Cerebellum (tissue), 5 donors: ENCODE results near the genes FASTKD1, PHOSPHO2 and TLK1.

DNA sequence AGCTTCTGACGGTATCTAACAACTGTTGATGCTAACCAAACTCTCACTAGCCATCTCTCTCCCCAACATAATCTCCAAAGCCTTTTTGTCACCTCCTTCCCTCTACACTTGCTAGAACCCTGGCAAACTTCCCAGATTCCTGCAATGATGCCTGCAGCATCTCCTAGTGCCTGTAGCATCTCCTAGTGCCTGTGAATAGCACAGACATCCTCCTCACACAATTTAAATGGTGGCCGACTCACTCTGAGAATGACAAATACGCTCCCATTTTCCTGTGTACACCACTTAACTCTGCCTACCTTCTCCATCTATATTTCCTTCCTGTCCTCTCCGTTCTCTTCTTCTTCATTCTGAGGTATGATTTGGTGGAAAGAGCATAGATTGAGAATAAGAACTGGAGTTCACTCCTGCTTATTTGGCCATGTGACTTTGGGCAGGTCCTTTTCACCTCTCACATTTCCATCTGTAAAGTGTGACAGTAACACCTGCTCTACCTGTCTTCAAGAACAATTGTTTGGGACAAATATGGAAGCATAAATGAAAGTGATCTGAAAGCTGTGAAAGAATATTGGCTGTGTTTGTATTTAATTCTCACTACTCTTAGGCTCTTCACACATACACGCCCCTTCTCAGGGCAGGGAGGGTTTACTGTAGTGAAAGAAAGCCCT is 126.5 kb downstream of the STK39 start:
- PRO-cap, 3 experiments: no peak in any of the 3 experiments
- RAMPAGE, long total RNA: no peak

- PRO-cap, 3 experiments: no peak in any of the 3 experiments
- RAMPAGE, long total RNA: no peak
Measured at GRCh38 chr2:168139866-168140880, 107.2 kb downstream of the STK39 start.

DNA sequence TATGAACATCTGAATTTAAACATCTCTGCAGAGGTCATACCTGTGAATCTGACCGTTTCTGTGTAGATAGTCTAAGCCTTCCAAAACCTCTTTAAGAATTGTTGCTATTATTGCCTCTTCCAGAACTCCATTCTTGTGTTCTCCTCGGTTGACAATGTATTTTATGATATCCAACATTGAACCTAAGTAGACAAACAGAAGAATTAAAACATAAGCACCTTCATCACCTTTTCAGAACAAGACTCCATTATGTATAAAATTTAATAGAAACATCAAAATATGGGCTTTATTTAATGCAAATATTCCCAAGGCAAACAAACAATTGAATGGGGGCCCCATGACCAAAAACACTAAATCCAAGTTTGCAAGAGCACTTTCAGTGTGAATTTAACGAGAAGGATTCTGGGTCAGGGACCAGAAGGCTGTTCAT is 83.7 kb downstream of the STK39 start:
- PRO-cap, 3 experiments: no peak in any of the 3 experiments
- RAMPAGE, long total RNA: no peak

DNA sequence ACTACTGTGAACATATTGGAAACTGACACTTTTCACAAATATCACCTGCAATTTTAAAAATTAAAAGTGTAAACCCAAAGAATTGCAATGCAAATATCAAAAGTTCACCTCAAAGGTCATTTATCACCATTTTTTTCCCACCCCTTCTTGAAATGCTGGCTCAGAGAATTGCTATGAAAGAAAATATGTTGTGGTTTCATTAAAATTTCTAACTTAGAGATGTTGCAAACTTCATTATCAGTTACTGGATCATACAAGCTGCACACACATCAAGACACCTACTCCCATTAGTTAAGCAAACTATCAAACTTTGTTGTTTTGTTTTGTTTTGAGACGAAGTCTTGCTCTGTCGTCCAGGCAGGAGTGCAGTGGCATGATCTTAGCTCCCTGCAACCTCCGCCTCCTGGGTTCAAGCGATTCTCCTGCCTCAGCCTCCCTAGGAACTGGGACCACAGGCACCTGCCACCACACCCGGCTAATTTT is 37.1 kb downstream of the STK39 start:
- PRO-cap, 3 experiments: no peak in any of the 3 experiments
- RAMPAGE, long total RNA: no peak

- PRO-cap, 3 experiments: no peak in any of the 3 experiments
- RAMPAGE, long total RNA: no peak
Measured at GRCh38 chr2:168234252-168235071, 12.9 kb downstream of the STK39 start.

GRCh38 chr2:168248471-168248715 is 998 bp upstream of the STK39 start:
- PRO-cap, 3 experiments: no peak in any of the 3 experiments
- RAMPAGE, long total RNA: no peak

GRCh38 chr2:168612658-168613454 is 156.8 kb downstream of the CERS6 start:
- PRO-cap, 3 experiments: no peak in any of the 3 experiments
- RAMPAGE, long total RNA: no peak

GRCh38 chr2:169107932-169108289 is 38.5 kb downstream of the DHRS9 start:
- PRO-cap, 3 experiments: no peak in any of the 3 experiments
- RAMPAGE, long total RNA: no peak

DNA sequence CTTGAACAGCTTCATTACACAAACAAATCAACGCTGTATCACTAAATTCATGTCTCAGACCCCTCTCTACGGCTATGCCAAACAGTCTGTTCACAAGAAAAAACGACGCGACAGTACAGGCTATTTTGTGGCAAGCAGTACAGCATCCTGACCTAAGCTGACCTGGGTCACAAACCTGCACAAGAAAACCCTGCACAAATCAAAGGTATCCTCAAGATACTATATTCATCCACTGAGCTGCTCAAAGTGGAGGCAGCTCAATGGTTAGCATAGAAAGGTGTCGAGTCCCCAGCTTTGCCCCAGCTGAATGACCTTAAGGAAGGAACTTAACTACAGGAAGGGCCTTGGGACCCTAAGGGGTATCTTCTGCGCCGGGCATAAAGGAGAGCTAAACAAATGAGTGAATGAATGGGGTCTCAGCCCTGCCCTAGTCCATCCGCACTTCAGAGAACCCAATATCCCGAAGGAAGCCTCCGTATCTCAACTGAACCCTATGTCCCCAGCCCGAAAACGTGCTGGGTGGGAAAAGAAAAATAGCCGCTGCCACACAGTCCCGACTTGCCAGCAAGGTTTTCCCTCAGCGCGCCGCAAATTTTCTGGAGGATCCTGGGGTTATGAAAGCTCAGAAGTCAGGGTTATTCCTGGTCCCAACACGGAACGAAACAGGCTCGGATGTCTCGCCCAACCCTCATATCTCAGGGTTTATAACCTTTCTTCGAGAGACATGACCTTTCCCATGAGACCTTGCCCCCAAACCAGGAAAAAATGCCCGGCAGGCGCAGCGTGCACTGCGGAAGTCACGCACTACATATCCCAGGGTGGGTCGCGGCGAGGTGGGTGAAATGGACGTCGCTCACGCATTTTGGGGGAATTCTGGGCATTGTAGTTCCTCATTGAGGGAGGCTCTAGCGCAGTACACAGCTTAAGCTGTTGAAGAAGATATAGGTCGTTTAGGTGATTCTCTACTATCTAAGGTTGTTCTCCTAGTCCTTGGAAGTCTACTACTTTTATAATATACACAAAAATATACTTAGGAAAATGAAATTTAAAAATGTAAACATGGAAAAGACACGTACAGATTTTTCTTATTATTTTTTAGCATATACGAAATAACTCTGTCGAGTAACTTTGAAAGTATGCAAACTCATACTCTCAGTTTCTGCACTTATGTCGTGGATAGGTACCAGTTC is at the start of gene FASTKD1:
Gene FASTKD1, minus strand, starts transcription at position 759 of the 1,190 bp plus-strand sequence.
- PRO-cap, 3 experiments: peak in 3 of 3 experiments; most common minus-strand start position 757 of the sequence (in 2)
- RAMPAGE, long total RNA: no peak

- PRO-cap, 3 experiments: no peak in any of the 3 experiments
- RAMPAGE, long total RNA: no peak
Measured at GRCh38 chr2:169585657-169586176, 1.6 kb downstream of the PPIG start.

DNA sequence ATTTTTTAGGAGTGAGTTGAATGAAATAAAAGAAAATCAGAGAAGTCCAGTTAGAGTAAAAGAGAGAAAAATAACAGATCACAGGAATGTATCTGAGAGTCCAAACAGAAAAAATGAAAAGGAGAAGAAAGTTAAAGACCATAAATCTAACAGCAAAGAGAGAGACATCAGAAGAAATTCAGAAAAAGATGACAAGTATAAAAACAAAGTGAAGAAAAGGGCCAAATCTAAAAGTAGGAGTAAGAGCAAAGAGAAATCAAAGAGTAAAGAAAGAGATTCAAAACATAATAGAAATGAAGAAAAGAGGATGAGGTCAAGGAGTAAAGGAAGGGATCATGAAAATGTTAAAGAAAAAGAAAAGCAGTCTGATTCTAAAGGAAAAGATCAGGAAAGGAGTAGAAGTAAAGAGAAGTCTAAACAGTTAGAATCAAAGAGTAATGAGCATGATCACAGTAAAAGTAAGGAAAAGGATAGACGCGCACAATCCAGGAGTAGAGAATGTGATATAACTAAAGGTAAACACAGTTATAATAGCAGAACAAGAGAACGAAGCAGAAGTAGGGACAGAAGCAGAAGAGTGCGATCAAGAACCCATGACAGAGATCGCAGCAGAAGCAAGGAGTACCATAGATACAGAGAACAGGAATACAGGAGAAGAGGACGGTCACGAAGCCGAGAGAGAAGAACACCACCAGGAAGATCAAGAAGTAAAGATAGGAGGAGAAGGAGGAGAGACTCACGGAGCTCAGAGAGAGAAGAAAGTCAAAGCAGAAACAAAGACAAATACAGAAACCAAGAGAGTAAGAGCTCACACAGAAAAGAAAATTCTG is 52.5 kb downstream of the PPIG start:
- PRO-cap, 3 experiments: no peak in any of the 3 experiments
- RAMPAGE, long total RNA: no peak

DNA sequence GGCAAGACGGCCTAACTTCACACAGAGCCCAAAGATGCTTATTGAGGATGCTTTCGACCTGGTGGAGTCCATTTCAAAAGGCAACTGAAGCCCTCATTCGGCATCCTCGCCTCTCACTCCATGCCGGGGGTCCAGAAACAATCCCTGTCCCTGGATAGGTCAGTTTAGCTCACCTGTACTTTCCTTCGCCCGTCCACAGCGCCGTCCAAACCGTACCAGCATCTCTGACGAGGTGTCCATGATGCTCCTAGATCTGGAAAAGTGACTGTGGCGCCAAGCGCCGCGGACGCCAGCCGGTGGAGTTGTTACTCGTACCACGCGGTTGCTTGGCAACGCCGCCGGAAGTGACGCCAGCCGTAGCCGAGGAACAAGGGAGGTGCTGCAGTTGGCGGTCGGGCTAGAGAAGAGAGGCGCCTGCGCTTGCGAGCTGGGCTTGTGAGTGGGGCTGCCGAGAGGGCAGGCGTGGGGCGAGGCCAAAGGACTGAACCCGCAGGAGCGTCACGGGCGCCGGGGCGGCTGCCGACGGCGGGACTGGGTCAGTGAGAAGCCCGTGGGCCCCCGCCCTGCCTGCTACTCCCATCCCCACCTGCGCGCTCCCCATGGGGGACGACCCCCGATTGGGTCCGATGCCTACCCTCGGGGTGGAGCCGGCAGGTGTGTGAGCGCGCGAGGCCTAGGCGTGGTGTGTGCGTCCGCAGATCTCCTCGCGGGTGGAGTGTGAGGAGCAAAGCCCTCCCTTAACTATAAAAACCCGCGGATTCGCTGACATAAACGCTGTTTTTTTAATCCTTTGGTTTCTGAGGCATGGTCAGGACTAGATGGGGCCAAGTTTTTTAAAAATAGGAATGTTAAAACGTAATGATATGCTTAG is at the start of gene PHOSPHO2:
Gene PHOSPHO2, plus strand, starts transcription at position 382 of the 871 bp plus-strand sequence.
- PRO-cap, 3 experiments: peak in 3 of 3 experiments; most common plus-strand start position 384 of the sequence (in 3); most common minus-strand start position 263 of the sequence (in 1)
- RAMPAGE, long total RNA: no peak

- PRO-cap, 3 experiments: no peak in any of the 3 experiments
- RAMPAGE, long total RNA: no peak
Measured at GRCh38 chr2:169891054-169891488, 63.8 kb downstream of the UBR3 start.

DNA sequence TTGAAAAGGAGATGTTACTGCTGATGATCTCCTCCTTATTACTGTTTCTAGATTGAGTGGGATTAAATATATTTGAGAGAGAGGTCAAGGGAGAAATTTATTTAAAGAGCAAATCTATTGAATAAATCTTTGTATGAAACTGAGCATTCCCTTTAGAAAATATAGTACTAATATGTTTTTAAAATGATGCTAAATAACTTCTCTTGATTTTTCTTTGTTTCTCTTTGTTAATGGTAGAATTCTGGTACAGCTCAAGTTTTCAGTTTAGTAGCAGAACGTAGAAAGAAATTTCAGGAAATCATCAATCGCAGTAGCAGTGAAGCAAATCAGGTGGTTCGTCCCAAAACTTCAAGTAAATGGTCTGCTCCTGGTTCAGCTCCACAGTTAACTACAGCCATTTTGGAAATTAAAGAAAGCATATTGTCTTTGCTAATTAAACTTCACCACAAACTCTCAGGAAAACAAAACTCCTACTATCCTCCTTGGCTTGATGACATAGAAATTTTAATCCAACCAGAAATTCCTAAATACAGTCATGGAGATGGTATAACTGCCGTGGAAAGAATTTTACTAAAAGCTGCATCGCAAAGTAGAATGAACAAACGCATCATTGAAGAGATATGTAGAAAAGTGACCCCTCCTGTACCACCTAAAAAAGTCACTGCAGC is 122.2 kb downstream of the UBR3 start:
- PRO-cap, 3 experiments: no peak in any of the 3 experiments
- RAMPAGE, long total RNA: no peak

- PRO-cap, 3 experiments: no peak in any of the 3 experiments
- RAMPAGE, long total RNA: no peak
Measured at GRCh38 chr2:170025663-170026195, 152.2 kb upstream of the MYO3B start.

DNA sequence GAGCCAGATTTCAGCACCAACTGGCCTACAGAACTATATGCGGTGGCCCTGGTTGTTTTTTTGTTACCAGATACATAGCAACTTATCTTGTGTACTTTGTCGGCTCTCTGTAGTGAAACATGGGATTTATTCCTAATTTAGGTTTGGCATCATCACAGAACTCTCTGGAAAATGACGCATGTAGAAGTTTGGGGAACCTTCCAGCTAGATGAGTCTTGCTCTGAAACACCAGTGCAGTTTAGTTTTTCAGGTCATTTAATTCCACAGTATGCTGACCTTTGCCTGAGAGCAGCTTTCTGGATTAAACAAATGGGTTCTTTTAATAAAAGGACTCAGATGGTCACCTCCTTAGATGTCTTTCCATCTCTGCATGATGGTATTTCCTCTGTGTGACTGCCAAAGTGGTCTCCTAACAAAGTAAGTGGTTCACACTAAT is 39.8 kb downstream of the MYO3B start:
- PRO-cap, 3 experiments: no peak in any of the 3 experiments
- RAMPAGE, long total RNA: no peak

DNA sequence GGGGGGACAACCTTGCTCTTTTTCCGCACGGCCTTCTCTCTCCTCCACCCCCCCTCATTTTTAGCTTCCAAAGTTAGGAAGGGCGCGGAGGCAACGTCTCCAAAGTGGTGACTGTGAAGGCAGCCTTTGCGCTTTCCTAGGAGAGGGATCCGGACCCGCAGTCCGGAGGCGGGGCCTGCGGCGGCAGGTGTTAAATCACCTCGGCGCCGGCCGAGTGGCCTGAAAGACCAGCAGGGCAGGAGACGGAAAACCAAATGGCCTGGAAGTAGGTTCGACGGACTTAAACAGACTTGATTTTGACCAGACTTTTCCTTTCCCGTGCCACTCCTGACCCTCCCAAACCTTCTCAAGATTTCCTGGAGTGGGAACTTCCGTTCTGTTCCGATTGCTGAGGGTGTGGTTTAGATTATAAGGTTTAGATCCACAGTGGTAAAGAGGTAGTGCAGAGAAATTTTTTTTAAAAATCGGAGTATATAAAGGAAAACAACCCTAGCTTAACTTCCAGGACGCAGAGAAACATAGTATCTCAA is 689 bp downstream of the GORASP2 start:
- PRO-cap, 3 experiments: peak in 2 of 3 experiments; most common plus-strand start position 222 of the sequence (in 1); most common minus-strand start position 162 of the sequence (in 1)
- RAMPAGE, long total RNA: no peak

DNA sequence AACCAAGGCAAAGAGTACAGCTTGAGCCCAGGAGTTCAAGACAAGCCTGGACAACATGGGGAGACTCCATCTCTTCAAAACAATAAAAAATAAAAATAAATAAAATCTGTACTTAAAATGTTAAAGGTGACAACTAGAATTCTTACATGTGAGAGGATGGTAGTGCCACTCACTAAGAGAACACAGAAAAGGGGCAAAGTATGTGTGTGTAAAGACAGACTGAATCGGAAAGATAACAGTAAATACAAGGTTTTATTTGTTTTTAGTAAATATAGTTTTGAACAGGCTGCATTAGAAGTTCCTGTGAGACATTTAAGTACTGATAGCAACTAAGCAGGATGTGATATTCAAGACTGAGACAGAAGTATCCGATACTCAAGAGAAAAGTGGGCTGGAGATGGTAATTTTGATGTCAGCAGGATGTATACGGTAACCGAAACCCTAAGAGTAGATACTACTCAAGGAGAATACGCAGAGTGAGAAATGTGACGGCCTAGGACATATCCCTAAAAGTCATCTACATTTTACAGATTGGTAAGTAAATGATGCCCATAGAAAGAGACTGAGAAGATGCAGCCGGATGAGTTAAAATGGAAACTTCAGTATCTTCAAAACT is 115.2 kb downstream of the GORASP2 start:
- PRO-cap, 3 experiments: no peak in any of the 3 experiments
- RAMPAGE, long total RNA: no peak

DNA sequence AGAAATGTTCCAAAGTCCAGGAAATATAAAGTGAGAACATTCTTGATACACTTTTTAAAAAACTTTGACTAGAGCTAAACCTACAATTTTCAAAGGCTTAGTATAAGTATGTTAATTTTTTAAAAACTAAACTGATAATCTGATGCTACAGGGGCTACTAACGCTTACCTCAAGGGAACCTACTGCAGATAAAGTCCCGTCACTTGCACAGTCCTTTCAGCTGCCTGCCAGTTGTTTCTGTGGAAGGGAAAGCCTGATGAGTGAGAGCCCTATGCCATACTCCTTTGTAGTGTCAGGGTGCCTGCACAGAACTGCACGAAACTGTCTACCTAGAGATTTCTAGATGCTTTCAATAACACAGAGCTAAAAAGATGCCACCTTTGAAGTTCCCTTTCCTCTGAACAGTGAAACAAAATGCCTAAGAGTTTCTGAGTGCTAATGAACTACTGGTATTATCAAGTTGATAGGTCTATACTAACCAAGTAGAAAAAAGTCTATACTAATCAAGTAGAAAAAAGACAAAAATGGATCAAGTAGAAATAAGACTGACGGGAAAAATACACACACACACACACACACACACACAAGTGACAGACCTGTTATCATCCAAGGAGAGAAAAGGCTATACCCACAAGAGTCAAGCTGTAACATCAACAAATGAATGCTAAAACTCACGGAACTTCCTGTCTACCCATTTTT is 79.1 kb downstream of the TLK1 start:
- PRO-cap, 3 experiments: no peak in any of the 3 experiments
- RAMPAGE, long total RNA: no peak

DNA sequence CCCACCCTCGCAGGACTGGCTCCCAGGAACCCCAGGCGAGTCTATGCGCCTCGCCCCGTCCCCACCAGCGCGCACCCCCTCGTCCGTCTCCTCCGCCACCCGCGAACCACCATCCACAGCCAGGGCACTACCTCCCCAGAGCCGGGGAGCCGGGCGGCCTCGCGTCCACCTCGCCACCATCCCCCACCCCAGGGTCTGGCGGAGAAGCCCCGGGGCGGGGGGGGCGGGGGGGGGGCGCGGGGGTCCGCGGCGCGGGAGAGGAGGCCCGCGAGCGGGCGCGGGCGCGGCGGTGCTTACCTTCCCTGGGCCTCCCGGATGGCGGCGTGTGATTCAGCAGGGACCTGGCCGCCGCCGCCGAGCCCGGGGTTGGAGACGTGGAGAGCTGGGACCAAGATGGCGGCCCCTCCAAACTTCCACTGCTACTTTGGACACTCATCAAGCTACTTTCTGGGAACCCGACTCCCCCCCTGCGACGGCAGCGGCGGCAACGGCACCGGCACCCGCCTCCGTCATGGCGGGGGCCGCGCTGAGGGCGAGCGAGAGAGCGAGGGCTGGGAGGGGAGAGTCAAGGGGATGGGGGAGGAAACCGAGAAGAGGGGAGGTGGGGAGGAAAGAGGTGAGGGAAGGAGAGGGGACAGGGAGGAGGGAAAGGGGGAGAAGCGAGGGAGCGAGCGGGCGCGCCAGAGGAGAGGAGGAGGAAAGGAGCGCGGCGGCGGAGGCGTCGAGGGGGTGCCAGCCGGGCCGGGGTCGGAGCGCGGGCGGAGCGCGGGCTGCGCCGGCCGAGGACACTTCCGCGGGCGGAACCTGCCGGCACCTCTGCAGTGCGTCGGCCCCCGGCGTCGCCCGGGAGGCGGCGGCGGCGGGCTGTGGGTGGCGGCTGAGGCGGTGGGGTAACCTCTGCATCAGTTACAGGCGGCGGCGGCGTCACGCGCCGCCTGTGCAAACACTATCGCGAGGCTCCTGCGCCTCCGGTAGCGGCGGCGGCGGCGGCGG is at the start of gene TLK1:
Gene TLK1, minus strand, starts transcription at position 901 of the 993 bp plus-strand sequence.
- PRO-cap, 3 experiments: peak in 3 of 3 experiments; most common plus-strand start position 116 of the sequence (in 1); most common minus-strand start position 317 of the sequence (in 2)
- RAMPAGE, long total RNA: no peak